Epidermal melanocyte (primary cell): ENCODE data around the gene MINDY3.

- RRBS: no CpG with 5 or more reads among the region's 8 CpGs
Measured at GRCh38 chr10:15515219-15515797, 144.2 kb upstream of the FAM171A1 start.

- RRBS: 4% methylated on average over 19 of the region's 55 CpGs
Measured at GRCh38 chr10:15859690-15860732, at the start of gene MINDY3. Gene MINDY3, minus strand, starts transcription at chr10:15860507.

- RRBS: 3% methylated on average over 12 of the region's 30 CpGs
Measured at GRCh38 chr10:16520349-16520659, 1.4 kb downstream of the C1QL3 start.

DNA sequence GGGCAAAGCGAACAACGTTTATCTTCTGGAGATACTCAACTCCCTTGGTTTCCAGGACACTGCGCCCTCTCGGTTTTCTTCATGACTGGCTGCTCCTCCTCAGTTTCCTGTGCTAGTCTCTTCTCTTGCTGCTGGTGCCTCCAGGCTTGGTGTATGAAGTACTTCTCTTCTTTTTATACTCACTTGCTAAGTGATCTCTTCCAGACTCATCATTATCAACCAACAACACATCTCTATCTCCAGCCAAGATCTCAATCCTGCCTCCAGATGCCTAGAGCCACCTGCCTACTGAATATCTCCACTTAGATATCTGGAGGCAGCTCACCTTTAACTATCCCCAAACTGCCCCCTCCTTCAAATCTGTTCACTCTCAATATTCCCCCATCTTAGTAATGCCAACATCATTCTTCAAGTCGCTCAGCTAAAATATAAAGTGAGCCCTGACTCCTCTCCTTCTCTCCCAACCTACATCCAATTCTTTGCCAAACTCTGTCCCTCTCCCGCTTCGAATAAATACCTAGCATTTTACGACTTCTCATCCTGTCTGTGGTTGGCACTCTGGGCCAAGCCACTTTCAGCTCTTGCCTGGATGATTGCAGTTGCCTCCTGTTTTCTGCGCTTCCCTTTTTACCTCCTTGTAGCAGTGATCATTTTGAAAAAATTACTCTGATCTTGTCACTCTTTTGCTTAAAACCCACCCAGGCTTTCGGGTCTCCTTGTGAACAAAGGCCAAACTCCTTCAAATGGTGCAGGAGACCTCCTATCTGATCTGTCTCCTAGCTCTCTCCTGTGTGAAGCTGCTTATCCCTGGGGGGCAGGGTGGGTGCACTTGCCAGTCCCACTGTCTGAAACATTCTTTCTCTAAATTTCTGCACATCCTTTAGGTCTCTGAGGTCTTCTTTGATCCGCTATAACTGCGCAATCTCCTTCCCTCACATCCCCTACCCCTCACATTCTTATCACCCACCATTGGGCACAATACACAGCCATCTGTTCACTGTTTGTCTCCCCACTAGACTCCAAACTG, 114.6 kb upstream of the C1QL3 start:
- RRBS: no CpG with 5 or more reads among the region's 12 CpGs

GRCh38 chr10:16669603-16670009, 147.6 kb downstream of the RSU1 start:
- RRBS: no CpG with 5 or more reads among the region's 3 CpGs

- RRBS: no CpG with 5 or more reads among the region's 9 CpGs
Measured at GRCh38 chr10:16748560-16749220, 68.5 kb downstream of the RSU1 start.

- RRBS: no CpG with 5 or more reads among the region's 7 CpGs
Measured at GRCh38 chr10:16999372-17000383, 129.9 kb downstream of the CUBN start.

DNA sequence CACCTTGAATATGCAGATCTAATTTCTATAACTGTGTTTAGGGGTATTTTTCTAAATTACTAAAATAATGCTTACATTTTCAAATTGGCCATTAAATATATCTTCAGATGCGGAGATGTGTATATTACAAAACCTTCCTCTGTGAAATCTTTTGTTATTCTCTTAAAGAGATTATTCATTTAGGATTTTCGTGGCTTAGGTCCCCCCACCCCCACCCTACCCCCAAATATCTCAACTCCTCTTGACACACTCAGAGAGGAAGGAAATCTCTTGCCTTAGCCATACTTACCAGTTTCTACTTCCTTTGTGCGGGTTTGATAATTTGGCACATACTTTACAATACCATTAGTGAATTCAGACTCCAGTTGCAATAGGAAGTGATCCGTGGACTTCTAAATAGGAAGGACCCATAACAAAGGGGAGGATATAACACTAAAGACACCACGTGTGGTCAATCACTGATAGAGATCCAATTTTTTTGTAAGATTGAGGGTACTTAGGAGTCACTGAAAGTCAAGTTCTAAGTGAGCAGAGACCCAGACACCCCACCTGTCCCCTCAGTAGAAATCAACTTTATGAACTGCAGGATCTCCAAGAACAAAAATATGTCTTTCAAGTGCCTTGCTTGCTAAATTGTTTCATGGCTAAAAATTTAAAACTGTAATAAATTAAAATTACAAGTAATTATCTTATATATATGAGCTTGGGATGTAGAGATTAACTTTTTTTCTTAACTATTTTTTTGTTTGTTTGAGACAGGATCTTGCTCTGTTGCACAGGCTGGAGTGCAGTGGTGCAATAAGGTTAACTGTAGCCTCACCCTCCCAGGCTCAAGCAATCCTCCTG, 105.6 kb downstream of the CUBN start:
- RRBS: no CpG with 5 or more reads among the region's 5 CpGs

DNA sequence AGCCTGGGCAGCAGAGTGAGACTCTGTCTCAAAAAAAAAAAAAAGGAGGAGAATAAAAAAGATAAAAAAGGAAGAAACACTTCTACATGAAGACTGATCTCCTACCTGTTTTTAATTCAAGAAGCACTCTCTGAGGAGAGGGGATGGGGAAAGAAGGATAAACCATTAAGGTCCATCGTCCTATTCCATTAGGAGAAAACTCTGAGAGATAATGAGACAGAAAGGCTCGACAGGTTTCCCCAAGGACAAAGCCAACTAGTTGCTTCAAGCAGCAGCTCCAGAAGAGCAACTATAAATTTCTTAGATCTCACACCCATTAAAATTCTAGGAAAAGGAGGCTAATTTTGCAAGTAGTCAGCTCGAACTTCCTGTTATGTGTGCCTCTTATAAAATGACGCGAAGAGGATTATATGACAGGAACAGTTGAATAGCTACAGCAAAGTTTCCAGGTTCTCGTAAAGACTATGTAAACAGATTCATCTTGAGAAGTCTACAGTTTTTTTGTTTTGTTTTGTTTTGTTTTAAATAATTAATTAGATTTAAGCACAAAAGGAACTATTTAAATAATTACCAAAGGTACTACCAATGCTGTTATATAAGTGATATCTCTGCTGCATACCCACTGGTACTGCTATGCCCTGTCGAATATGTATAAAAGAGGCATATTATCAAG, 52.0 kb upstream of the ST8SIA6 start:
- RRBS: no CpG with 5 or more reads among the region's 7 CpGs

GRCh38 chr10:18140518-18141317, 494 bp downstream of the CACNB2 start:
- RRBS: 5% methylated on average over 36 of the region's 79 CpGs

- RRBS: no CpG with 5 or more reads among the region's 8 CpGs
Measured at GRCh38 chr10:18239943-18240545, 99.8 kb downstream of the CACNB2 start.

GRCh38 chr10:18331871-18332563, 191.8 kb downstream of the CACNB2 start:
- RRBS: no CpG with 5 or more reads among the region's 9 CpGs

DNA sequence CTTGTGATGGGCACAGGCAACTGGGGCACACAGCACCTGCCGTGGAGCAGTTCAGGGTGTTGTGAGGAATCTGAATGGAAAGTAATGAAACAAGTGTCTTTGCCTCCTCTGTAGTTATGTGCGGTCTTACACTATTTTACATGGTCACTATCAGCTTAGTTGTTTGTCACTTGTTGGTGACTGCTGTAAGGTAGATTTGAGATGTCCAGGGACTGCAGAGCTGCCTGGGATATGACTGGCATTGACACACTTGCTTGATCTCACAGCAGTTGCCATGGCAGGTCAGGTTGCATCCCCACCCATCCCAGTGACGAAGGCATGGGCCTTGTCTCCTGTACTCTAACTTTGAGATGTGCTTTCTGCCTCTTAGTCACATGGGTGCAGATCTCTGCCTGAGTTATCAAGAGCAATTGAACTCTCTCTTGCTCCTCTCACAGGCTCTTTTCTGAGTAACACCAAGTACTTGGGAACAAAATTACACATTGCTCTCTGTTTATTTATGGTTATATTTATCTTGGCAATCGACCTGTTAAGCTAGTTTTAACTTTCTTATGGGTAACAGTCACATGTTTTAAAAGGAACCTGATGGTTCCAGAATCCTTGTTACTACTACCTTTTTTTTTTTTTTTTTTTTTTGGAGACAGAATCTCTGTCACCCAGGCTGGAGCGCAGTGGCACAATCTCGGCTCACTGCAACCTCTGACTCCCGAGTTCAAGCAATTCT, 237.4 kb downstream of the NSUN6 start:
- RRBS: no CpG with 5 or more reads among the region's 7 CpGs

GRCh38 chr10:19457395-19457823, 358.8 kb upstream of the PLXDC2 start:
- RRBS: no CpG with 5 or more reads among the region's 3 CpGs

GRCh38 chr10:19817340-19818168, 1.3 kb downstream of the PLXDC2 start:
- RRBS: no CpG with 5 or more reads among the region's 37 CpGs

DNA sequence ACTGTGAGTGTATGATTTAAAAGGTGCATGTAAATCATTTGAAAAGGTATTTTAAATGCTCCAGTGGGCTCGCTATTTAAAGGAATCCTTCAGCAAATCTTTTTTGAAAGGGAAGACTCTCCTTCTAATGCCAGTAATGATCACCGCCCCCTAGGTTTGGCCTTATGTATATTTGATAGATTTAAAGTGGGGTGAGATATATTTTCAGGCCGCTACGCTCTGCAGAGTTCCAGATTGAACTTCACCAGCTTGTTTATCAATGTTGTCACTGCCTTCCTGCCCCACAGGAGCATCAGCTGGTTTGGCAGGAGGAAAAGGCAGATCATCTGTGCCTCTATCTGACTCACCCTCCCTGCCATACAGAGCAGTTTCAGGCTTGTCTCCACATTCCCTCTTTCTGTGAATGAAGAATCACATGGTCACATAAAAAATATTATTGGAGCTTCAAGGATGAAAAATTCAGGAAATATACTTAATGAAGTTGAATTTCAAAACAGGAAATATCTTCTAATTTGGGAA, 115.3 kb downstream of the PLXDC2 start:
- RRBS: no CpG with 5 or more reads among the region's 4 CpGs

- RRBS: no CpG with 5 or more reads among the region's 4 CpGs
Measured at GRCh38 chr10:19941070-19941669, 124.9 kb downstream of the PLXDC2 start.

GRCh38 chr10:20103017-20103663, 286.9 kb downstream of the PLXDC2 start:
- RRBS: no CpG with 5 or more reads among the region's 5 CpGs

- RRBS: no CpG with 5 or more reads among the region's 17 CpGs
Measured at GRCh38 chr10:20370014-20371237, 526.7 kb downstream of the NEBL start.

DNA sequence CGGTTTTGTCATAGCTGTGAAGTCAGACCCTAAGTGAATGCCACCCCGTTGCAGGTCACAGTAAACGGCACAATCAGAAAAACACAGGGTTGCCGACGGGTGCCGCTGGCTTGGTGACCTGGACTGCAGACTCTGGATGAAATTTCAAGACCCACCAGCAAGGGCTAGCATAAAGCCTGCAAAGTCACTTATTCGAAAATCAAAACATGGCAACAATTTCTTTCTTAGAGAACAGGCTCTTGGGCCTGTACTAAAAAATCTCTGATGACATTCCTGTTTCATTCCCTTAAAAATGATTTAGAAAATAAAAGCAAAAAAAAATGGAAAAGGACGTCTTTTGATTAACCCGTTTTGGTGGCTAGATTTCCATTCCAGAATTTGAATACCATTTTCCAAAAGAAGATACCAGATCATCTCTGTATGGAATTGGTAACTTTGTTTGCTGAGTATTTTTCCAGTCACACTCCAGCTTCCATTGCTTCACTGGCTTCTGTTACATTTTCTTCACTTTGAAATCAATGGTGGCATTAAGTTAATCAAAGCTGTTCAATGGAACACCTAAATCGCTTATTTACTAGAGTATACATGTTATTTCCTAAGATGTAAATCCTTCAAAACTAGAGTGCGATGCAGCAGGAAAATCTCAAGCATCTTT, 112.8 kb downstream of the NEBL start:
- RRBS: no CpG with 5 or more reads among the region's 11 CpGs